ENCODE measurements around a stretch of chr17.

- RRBS, result no CpG with 5 or more reads among the region's 1 CpG
These were observed 13.7 kb downstream of the EPN2 start for GRCh38 chr17:19250784-19251390.

- RRBS, result no CpG with 5 or more reads among the region's 14 CpGs
These were observed 2.4 kb upstream of the B9D1 start for GRCh38 chr17:19364670-19365530.

GRCh38 chr17:19383562-19384553, 3.1 kb downstream of the MFAP4 start:
- RRBS, result no CpG with 5 or more reads among the region's 9 CpGs

DNA sequence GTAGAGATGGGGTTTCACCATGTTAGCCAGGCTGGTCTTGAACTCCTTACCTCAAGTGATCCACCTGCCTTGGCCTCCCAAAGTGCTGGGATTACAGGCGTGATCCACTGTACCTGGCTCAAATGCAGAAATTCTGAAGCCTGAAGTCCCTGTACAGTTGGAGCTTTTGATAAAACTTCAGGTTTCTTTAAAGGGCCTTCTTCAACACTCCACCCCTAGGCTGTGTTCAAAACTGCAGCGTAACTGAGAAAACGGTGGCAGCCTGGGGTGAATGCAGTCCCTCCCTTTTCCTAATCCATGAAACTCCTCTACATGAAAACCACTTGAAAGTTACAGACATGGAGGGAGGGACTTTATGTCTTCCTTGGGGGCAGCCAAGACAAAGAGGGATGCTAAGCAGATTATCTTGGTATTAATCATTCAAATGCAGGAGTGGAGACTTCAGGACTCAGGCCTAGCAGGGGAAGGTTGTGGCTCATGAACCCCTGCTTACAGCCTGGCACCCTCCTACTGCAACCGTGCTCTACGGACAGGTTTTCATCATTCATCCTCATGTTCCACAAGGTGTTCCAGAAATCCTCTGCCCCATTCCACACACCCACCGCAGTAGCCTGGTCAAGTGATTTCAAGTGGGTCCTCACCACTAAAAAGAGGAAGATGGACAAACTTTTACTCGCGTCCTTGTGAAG, 46.8 kb downstream of the RNF112 start:
- RRBS, result no CpG with 5 or more reads among the region's 8 CpGs

- RRBS, result no CpG with 5 or more reads among the region's 7 CpGs
These were observed 28.2 kb downstream of the SLC47A1 start for GRCh38 chr17:19561831-19562268.

GRCh38 chr17:19570235-19570759, 36.6 kb downstream of the SLC47A1 start:
- RRBS, result no CpG with 5 or more reads among the region's 3 CpGs

DNA sequence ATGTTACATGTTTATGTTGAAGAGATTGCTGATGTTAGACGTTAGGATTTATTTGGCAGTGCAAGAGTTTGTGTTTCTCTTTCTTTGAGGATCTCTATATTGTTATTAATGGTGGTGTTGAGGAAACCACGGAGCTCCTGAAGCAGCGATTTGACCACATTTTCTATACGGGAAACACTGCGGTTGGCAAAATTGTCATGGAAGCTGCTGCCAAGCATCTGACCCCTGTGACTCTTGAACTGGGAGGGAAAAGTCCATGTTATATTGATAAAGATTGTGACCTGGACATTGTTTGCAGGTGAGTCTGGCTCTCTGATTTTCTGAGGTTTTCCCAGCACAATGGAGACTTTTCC, 7.7 kb downstream of the ALDH3A2 start:
- RRBS, result no CpG with 5 or more reads among the region's 5 CpGs

GRCh38 chr17:19681271-19681506, 32.6 kb downstream of the ALDH3A2 start:
- RRBS, result no CpG with 5 or more reads among the region's 3 CpGs

DNA sequence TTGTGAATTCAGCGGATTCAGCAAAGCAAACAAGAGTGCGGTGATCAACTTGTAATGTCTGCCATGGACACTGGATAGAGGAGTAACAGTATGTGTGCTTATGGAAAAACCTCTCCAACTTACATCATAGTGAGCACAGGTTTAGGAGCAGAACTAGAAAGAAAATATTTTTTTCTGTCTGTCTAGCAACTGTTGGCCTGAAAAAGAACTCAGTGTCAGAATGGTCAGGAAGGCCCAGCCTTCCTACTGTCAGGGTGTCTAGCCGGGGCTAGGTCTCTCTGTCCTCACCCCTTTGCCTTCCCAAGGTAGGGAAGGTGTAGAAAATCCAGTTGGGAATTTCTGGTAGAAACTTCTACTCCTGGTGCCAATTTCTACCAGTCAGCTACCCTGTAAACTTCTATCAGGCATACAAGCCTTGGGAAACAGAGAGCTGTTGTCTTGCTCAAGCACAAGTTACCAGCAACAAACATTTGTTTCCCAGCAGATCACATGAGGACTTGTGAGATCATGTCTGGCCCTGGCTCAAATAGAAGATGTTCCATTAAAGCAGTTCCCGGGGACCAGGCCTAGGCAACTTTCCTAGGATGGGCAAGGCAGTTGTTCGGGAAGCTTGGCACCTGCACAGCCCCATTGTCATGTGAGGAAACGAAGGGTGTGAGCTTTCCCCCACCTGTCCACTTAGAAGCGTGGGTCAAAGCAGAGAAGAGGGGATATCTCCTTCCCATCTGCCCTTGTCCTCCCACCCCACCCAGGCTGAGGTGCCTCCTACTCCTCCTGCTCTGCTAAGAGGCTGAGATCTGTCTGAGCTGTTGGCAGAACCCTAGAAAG, 11.0 kb upstream of the SLC47A2 start:
- RRBS, result no CpG with 5 or more reads among the region's 7 CpGs

DNA sequence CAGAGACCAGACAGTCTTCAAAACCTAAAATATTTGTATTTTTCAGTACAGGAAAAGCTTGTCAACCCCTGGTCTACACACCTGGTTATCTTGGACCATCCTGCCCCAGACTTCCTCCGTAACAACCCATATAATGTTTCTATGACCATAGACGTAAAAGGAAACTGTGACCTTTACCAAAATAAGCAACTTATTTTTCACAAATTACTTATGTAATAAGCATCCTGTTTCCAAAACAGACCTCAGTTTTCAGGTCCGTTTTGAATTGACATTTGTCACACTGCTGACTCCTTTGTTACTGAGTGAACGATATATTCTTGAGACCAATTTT, 19.9 kb upstream of the ALDH3A1 start:
- RRBS, result no CpG with 5 or more reads among the region's 4 CpGs

DNA sequence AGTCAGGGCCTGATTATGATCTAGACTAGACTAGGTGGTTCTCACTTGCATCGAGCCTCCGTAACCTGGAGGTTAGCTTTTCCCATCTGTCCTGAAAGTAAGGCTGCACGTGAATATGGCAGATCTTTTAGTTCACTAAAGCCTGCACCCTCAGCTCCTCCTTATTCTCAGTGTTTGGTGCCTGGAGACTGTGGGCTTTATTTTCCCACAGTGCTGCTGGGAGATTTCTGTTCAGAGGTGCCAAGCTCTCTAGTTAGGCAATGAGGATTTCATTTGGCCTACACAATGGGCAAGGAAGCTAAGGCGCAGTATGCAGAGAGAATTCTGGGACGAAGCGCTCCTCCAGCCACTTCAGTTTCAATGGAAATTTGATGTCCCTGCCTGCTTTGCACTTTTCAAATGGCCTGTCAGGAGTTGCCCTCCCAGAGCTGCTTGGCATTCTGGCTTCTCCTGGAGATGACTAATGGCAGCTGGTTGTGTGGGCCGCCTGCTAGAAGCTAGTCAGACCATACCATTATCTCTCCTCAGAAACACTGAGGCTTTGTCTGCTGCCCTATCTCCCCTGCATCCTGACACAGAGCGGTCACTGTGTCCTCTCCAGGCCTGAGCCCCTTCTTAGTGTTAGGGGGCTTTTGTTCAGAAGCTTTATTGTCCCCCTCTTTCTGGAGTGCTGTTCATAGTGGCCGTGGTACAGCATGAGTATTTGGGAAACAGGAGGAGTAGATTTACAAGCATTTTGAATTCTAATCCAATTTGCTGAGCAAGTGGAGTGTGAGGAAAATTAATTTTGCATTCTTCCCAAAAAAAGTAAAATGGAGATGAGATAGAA, 180.1 kb downstream of the SPECC1 start:
- RRBS, result no CpG with 5 or more reads among the region's 9 CpGs

- RRBS, result no CpG with 5 or more reads among the region's 7 CpGs
These were observed 186.1 kb downstream of the LGALS9B start for GRCh38 chr17:20281196-20281689.

DNA sequence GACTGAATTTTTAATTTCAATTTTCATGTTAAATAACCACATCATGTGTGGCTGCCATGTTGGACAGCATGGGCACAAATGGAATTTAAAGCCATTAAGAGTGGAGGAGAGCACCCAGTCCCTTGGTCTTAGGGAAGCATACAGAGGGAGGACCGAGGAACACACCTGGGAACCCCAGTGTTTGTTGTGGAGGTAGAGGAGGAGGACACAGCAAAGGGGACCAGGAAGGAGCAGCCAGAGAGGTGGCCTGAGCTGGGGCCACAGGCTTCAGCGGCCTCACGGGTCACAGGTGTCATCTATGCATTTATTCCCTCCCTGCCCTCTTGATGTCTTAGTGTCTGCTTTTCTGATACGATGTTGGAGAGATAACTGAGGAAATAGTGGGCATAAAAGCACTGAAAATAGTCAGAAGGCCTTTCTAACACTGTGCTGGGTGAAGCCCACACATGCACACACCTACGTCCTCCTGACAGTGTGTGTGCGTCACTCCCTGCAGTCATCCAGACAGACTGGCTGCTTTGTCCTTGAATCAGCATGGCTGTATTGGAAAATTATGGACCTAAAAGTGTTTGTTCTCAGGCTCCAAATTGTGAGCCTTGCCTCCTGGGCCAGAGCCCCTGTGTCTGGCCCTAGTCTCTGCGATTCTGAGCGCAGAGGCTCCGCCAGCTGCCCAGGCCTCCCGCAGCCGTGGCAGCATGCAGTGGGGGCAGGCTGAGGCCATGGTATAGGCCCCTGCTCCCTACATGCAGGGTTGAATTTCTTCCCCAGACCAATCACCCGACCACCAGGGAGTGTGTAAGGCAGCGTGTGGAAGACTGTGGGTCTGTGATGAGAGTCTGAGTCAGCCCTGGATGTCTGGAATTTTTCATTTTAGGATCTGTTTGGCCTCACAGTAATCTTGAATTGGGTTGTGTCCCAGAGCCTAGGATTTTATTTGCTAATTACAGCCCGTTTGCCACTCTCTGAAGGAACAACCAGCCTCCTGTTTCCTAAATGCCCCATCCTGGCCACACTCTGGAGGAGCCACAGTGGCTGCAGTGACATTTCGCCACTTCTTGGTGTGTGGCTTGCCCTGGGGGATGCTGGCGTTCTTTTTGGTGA, 167.0 kb downstream of the LGALS9B start:
- RRBS, result no CpG with 5 or more reads among the region's 16 CpGs

DNA sequence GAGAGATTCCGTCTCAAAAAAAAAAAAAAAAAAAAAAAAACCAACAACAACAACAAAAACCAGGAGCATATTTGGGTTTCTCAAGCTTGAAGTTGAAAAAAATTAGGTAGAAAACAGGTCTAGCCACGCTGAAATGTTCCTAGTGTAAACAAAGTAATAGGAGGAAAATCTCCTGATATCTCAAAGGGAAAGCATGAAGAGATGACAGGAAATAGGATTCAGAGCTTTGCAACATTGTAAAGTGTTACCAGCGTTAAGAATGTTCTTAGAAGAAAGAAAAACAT, 48.5 kb upstream of the CDRT15L2 start:
- RRBS, result no CpG with 5 or more reads among the region's 3 CpGs

GRCh38 chr17:20840339-20840929, 202.4 kb downstream of the USP22 start:
- RRBS, result no CpG with 5 or more reads among the region's 29 CpGs

- RRBS, result no CpG with 5 or more reads among the region's 20 CpGs
These were observed 174.4 kb downstream of the USP22 start for GRCh38 chr17:20868427-20868817.

DNA sequence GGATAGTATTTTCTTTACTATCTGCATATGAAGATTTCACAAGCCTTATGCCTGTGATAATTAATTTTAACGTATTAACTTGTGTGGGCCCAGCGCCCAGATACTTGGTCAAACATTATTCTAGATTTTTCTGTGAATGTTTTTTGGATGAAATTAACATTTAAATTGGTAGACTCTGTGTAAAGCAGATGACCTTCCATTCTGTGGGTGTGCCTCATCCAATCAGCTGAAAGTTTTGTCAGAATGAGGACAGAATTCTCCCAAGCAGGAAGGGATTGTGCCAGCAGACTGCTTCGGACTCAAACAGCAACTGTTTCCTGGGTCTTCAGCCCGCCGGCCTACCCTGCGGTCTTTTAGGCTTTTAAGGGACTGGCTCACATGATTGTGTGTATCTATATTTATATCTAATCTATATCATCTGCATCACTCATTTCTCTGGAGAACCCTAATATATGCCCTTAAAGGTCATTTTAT, 115.3 kb downstream of the USP22 start:
- RRBS, result no CpG with 5 or more reads among the region's 6 CpGs

GRCh38 chr17:21003219-21003637, 39.6 kb downstream of the USP22 start:
- RRBS, result no CpG with 5 or more reads among the region's 7 CpGs

GRCh38 chr17:21004712-21005972, 37.7 kb downstream of the USP22 start:
- RRBS, result no CpG with 5 or more reads among the region's 23 CpGs

DNA sequence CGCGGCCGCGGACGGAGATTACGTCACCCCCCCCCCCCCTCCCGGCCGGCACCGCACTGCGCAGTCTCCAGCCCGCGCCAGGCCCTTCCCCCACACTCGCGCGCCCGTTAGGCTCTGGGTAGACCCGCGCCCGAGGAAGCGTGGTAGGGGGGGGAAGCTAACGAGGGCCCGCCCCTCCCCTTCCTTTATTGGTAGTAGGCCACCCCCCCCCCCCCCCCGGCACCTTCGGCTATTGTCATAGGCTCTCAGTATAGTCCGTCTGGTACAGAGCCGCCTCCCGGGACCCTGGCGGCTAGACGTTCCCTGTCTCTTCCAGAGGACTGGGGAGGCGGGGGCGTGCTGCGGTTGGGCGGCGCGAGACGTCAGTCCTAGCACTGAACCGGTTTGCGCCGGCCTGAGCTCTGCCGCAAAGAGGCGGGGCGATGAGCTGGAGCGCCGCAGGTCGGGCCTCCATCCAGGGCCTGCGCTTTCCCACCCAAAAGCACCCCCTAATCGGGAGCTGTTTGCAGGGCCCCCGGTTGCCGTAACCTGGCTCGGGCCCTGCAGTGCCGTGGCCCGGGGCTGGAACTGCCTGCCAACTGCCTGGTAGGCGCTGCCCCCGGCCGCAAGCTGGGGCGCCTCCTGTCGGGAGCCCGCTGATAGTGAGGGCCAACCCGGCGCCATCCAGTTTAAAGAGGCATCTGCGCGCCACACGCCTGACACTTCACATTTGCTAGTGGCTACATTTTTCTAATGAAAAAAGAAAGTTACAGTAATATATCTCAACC, 470 bp upstream of the USP22 start:
- RRBS, result 2% methylated on average over 24 of the region's 63 CpGs

Data from GM19240 (cell line).